Thoracic aorta (tissue), 1 donor: ENCODE data around the genes PBX3 and ZBTB43.

DNA sequence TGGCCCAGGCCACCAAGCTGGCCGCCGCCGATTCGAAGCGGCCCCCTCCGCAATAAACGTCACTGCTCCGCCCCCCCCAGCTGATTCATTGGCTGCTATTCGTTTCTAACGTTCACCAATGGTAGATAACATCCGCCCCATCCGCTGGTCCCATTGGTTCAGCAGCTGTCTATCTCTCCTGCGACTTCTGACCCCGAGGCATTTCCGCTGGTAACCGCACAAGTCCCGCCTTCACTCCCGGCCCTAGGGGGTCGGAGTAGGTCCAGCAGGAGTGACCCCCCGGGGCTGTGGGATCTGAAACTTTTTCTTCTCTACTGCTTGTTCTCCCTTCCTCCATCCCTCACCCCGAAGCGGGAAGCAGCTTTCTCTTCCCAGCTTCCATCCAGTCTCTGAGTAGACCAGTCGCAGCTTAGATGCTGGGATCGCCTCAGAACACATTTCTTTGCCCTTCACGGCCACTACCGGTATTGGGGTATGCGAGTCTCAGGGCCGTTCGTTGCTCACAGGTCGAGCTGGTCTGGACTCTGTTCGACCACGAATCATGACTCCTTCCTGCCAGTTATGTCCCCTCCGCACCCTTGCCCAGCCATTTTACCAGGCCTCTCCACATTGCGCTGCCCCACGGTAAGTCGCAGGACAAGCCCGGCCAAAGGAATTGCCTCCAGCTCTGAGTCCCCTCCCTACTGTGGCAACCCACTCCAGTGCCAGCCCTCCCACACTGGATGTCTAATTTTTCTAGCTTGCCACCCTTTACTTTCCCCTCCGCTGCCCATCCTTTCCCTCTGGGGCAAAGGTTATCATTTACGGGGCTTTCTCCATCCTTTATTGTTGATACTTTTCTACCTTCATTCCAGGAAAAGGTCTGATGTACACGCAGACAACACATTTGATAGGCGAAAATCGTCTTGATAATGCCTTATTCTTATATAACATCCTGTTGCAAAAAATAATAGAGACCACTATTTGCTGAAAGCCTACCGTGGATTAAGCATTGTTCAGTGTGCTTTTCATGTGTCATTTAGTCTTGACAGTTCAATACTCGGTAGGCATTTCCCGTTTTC is 627 bp upstream of the HSPA5 start:
- RAMPAGE, long total RNA: no peak

- RAMPAGE, long total RNA: no peak
These were observed 74.8 kb downstream of the GAPVD1 start for GRCh38 chr9:125336160-125337176.

DNA sequence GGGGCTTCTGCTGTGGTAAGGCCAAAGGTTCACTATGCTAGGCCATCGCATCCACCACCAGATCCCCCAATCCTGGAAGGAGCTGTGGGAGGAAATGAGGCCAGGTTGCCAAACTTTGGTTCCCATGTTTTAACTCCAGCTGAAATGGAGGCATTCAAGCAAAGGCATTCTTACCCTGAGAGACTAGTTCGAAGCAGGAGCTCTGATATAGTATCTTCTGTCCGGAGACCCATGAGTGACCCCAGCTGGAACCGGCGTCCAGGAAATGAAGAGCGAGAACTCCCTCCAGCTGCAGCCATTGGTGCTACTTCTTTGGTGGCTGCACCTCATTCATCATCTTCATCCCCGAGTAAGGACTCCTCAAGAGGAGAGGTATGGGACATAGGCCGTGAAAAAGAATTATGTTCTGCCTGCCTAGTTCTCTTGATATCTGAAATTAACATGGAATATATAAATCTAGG is 75.6 kb downstream of the GAPVD1 start:
- RAMPAGE, long total RNA: no peak

- RAMPAGE, long total RNA: no peak
These were observed 207.0 kb downstream of the GAPVD1 start for GRCh38 chr9:125468489-125469185.

DNA sequence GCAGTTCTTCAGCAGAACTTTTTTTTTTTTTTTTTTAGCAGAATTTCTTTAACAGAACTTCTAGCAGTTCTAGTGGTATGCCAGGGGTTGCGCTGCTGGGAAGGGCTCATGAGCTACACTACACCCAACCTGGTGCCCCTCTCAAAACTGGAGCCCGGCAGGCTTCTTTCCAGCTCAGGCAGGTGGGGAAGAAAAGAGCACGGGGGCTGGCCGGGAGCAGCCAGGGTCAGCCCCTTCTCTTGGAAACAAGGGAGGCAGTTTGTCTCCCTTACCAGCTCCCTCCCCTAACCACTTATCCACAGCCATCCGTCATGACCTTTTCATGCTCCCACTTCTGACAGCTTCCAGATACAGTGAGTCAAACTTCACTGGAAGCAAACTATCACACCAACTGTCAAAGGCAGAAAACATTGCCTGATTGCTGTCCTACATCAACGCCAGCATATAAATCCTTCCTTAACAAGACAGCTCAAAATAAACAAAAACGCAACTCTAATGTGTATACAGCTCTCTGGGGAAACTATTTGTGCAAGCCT is 211.5 kb downstream of the GAPVD1 start:
- RAMPAGE, long total RNA: no peak

GRCh38 chr9:125578981-125579331 is 128.1 kb downstream of the MAPKAP1 start:
- RAMPAGE, long total RNA: no peak

- RAMPAGE, long total RNA: no peak
These were observed 2.8 kb downstream of the MAPKAP1 start for GRCh38 chr9:125704024-125704801.

DNA sequence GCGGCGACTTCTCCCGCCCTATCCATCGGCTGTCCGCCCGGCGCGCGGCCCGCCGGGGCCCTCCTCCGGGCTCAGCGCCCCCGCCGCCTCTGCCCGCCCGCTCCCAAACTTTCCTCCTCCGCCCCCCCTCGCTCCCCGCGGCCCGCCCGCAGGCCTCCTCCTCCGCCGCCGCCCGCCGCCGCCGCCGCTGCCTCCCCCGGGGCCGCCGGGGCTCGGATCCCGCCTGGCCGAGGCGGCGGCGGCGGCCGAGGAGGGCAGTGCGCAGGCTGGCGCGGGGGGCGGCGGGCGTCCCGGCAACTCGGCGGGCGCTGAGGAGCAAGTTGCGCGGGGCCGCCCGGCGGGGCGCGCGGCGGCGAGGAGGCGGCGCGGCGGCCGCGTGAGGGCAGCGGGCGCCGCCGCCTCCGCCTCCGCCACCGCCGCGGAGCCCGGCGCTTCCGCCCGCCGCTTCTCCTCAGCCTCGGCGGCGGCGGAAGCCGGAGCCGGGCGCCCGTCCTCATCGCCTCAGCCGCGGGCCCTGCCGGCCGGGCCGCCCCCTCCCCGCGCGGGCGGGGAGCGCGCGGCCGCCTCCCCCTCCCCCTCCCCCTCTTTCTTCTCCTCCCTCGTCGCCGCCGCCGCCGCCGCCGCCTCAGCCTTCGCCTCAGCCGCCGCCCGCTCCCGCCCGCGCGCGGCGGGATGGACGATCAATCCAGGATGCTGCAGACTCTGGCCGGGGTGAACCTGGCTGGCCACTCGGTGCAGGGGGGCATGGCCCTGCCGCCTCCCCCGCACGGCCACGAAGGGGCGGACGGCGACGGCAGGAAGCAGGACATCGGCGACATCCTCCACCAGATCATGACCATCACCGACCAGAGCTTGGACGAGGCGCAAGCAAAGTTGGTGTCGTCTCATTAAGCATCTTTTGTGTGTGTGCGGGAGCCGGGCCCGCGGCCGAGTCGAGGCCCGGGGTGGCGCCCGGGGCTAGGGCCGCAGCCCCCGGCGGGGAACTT is at the start of gene PBX3:
Gene PBX3 (plus strand): TSS at position 592 of the 986 bp plus-strand sequence.
- RAMPAGE, long total RNA: start-site peak on the plus strand centred at position 623 of the sequence, 12 bp wide, 34 reads; start-site peak on the plus strand centred at position 790 of the sequence, 104 bp wide, 21 reads

GRCh38 chr9:125804365-125805721 is 57.7 kb downstream of the PBX3 start:
- RAMPAGE, long total RNA: start-site peak on the plus strand at chr9:125805015-125805365, 10 reads

GRCh38 chr9:125843221-125844219 is 96.3 kb downstream of the PBX3 start:
- RAMPAGE, long total RNA: no peak

- RAMPAGE, long total RNA: start-site peak on the plus strand at chr9:125915520-125915920, 23 reads
These were observed 168.4 kb downstream of the PBX3 start for GRCh38 chr9:125915549-125915963.

DNA sequence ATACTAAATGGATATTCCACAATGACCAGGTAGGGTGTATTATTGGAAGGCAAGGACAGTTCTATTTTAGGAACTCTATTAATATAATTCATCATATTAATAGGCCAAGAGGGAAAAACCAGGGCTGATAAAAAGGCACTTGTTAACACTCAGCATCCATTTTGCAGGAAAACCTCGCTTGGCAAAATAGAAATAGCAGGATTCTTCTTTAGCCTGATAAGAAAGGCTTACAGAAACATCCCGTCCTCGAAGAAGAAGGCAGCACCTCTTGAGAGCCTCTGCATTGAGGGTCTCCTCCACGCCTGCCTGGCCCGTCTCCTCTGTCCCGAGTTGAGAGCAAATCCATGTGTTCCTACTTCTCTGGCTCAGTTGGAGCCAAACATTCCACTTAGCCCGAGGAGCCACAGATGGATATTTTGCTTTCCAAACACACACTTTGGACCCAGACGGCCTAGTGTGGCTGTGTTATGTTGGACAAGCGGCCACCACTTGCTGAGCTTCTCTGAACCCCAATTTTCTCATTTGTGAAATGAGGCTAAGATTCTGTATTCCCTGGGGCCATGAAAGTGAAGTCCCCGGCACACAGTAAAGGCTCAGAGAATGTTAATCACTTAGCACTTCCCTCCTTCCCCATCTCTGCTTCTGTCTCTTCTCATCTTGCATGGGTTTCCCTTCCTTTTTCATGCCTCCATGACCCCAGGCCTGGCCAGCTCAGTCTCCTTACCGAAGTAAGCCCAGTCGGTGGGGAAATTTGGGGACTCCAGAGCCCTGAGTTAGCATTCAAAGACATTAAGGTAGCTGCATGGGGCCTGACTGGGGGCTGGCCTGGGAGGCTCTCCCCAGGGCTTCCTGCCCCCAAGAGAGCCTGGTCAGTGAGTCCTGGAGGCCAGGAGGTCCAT is 181.7 kb upstream of the MVB12B start:
- RAMPAGE, long total RNA: no peak

DNA sequence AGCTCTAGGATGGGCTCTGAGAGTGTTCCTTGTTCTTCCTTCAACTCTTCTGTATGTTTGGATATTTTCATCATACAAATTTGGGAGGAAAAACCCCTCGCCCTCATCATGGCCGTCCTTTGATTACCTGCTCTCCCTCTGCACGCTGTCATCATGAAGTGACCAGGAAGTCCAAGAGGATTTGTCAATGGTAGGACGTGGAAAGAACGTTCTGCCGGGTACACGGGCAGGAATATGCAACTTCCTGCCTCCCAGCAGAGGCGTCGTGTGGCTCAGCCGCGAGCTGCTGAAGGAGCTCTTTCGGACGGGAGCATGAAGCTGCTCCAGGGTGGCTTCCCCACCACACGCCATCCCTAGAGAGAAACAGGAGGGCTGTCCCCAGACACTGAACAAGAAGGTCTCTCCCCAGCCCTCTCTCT is 88.4 kb upstream of the LMX1B start:
- RAMPAGE, long total RNA: no peak

GRCh38 chr9:126722131-126722990 is 82.5 kb upstream of the ZBTB43 start:
- RAMPAGE, long total RNA: no peak

DNA sequence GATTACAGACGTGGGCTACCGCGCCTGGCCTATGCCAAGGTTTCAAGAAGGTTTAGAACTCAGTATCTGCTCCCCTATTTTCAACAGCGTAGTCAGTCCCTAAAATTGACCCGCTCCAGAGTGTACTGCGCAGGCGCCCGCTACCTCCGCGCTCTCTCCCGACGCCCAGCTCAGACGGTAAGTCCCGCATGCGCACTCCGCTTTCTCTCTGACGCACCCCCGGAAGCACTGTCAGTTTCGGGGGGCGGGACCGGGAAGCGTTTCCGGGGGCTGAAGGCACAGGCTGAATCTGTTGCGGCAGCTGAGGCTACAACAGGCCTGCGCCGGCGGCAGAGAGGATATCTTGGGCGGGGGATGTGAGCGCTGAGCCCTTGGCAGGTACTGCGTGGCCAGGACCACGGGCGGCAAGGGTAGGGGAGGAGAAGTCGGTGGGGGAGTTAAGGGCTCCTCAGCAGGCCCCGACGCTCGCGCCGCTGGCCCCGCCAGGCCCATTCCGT is at the start of gene ZBTB43:
Gene ZBTB43 (plus strand): TSS at position 286 of the 497 bp plus-strand sequence.
- RAMPAGE, long total RNA: no peak

GRCh38 chr9:126957646-126957974 is 43.0 kb downstream of the RALGPS1 start:
- RAMPAGE, long total RNA: no peak

DNA sequence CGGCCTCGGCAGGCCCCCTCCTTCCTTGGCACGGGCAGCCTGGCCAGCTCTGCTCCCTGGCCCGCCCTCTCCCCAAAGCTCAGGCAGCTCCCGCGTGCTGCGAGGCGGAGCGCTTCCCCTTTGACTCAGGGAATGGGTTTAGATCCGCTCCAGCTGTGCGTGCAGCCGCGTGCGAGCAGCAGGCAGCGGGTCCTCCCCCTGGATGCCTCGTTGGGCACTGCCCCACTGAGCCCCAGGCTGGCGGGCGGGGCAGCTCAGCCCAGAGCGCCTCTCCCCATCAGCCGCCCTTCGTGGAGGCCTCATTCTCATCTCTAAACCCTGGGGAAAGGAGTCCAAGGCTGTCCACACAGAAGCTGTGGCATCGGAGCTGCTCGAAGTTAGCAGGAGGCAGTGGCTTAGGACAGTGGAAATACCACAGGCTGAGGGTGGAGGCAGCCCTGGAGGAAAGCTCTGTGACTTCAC is 463 bp upstream of the ANGPTL2 start:
- RAMPAGE, long total RNA: no peak

GRCh38 chr9:127263688-127264084 is 888 bp upstream of the GARNL3 start:
- RAMPAGE, long total RNA: no peak

DNA sequence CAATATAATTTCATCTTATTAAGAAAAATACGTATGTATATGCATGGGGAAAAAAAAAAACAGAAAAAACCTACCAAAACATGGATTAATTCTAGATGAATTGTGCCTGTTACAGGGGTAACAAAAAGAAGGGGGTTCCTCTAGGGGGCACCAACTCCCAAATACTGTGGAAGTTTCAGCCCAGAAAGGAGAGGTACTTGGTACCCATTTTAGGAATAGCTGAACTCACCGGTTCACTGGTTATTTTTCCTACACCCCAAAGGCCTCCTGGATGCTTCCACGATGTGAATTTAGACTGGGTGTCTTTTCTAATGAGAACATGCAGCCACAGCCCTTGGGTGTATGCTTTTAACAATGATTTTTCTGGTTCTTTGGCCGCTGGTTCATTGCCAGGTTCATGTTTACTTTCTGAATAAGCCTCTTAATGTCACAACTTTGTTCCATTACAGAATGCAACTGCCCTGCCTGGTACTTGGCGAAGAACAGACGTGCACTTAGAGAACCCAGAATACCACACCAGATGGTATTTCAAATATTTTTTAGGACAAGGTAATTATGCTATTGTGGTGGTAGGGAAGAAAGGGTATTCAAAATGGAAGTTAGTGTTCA is 46.7 kb downstream of the GARNL3 start:
- RAMPAGE, long total RNA: no peak

GRCh38 chr9:127407341-127407862 is 10.4 kb downstream of the SLC2A8 start:
- RAMPAGE, long total RNA: no peak